CMK (cell line): ENCODE results near the genes SNX6, CFL2, FAM177A1 and RALGAPA1.

- RRBS: no CpG with 5 or more reads among the region's 15 CpGs
Observed at GRCh38 chr14:34554733-34555327, 15.3 kb upstream of the EAPP start.

GRCh38 chr14:34592801-34593201 is 37.1 kb downstream of the SNX6 start:
- RRBS: no CpG with 5 or more reads among the region's 6 CpGs

DNA sequence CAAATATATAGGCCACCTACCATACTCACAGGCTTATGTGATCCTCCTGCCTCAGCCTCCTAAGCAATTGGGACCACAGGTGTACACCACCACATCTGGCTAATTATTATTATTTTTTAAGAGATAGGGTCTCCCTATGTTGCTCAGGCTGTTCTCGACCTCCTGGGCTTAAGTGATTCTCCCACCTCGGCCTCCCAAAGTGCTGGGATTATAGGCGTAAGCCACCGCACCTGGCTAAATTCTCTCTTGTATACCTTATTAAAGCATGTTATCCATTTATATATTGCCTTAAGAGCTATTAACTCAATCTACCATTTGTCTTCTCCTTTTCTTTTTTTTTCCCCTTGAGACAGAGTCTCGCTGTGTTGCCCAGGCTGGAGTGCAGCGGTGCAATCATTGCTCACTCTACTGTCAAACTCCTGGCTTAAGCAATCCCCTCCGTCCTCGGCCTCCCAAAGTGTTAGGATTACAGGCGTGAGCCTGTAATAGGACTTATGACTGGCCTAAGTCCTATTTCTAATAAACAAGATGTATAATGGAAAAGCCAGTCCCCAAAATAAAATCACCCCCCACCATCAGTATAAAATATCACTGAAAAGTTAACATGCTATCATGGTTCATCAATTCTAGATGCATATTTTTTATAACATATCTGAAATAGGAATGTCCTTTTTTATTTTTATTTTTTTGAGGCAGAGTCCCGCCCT is 14.5 kb downstream of the SNX6 start:
- RRBS: no CpG with 5 or more reads among the region's 10 CpGs

DNA sequence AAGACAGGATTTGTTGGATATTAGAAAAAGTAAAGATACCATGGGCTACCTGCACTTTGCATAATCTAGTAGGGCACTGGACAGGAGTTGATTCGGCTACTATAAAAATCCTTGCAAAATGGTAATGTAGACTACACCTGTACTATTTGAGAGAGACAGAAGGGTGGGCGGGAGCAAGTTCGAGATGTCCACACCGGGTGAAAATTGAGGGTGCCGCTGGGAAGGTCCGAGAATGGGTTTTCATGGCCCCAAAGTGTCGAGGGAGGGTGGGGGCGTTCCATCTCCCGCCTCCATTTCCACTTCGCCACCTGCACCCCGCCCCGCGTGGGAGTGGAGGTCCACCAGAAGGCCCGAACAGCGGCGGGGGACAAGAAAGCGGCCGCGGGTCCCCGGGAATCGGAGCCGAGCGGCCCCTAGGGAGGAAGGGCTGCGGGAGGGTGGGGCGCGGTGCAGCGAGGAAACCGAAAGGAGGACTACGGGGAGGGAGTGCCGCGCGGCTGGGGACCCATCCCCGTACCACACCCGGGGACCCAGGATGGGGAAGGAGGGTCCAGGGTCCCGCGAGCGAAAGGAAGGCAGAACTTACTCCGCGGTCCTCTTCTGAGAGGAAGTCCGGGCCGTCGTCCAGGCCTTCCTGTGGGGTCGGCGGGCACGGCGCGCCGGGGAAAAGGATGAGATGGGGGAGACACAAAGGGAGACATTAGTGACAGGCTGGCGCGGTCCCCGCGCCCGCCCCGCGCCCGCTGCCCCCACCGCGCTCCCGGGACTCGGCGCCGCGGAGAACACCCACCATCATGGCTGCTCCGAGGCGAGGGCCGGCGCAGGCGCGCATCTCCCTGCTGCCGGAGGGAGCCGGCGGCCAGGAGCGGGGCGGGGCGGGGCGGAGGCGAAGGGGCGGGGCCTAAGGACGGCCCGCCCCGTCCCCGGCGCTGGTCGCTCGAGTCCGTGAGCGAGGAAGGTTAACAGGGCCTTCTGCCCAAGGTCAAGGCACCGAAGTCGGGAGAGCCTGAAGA is at the start of gene SNX6:
Gene SNX6, minus strand, starts transcription at position 828 of the 1,013 bp plus-strand sequence.
- RRBS: 5% methylated on average over 44 of the region's 89 CpGs

GRCh38 chr14:34680805-34681404 is 33.5 kb downstream of the CFL2 start:
- RRBS: no CpG with 5 or more reads among the region's 7 CpGs

GRCh38 chr14:34682629-34683193 is 31.7 kb downstream of the CFL2 start:
- RRBS: no CpG with 5 or more reads among the region's 5 CpGs

DNA sequence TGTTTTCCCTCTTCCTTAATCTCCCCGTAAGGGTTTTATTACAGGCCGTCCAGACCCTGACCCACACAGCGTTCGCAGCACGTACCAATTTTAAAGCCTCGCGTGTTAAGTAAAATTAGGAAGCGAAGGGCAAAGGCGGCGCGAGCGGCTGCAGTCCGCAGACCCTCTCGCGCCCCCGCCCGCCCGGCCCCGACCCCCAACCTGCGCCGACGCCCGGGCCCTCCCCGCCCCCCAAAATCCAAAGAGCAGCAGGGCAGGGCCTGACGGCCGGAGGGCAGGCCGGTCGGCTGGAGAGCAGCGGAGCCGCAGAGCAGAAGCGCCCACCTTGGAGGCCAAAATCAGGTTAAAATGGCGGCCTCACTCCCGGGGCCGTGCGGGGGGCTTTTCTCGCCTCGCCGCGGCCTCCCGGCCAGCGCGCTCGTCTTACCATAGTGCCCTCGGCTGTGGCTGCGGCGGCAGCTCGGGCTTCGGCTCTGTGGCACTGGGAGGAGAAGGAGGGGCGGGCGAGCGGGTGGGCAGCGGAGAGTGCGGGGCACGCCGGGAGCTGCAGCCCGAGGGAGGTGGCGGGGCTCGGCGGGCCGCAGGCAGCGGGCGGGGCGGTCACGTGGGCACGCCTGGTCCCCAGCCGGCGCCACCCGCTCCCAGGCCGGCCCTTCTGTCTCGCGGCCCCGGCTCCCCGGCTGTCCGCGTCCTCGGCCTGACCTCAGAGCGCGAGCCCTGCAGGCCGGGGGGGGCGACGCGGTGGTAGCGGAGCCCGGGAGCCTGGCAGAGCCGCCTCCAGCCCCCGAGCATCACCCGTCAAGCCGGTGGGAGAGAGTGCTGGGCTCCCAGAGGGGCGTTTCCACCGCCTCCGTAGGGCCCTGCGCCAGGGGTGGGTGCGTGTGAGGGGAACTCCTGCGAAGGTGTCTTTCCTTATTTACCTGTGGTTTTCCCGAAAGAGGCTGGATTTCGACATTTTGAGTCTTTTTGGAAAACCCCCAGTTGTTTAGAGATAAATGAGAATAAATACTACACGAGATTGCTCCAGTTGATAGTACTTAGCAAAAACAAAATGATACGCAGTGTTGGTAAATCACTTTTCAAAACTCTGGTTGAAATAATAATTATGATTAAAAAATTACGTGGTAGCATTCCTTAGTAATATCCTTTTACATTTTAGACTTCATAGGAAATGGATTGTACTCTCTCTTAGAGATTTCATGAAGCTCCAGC is at the start of gene CFL2:
Gene CFL2, minus strand, starts transcription at position 483 of the 1,212 bp plus-strand sequence.
- RRBS: 1% methylated on average over 36 of the region's 99 CpGs

GRCh38 chr14:34781170-34782037 is 67.0 kb upstream of the CFL2 start:
- RRBS: no CpG with 5 or more reads among the region's 7 CpGs

DNA sequence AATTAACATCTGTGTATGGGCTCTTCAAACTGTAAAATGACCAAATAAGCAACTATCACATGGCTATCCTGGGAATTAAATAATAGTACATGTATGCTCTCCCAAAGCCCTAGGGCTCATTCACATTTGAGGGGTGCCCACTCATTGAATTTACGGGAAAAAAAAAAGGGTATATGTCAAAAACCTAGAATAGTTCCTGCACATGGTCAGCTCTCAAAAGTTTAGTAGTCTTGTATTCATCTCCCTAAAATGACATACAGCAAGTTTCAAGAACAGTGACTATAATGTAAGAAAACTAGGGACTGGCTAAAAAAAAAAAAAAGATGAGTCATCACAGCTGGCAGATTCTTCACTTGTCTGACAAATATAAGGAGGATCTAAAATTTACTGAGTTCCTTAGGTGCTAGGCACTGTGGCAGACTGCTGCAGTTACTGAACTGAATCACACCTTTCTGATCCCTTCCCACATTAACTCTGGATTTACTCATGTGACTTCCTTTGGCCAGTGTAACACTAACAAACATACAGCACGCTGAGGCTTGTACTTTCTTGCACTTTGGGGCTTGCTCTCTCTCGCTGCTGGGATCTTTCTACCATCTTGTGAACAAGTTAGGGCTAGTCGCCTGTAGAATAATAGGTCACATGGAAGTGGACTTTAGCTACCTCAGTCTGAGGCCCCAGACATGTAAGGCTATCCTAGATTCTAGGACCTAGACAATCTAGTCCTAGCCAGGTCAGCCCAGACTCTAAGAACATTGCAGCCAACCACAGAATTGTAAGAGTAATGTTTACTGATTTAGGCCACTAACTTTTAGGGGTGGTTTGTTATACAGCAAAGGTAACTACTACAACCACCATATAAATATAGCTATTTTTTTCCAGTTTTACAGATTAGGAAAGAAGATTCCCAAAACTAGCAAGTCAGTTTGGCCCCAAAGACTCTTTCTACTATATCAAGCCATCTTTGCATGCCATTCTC is 32.1 kb downstream of the BAZ1A start:
- RRBS: no CpG with 5 or more reads among the region's 4 CpGs

GRCh38 chr14:35045983-35046827 is at the start of gene FAM177A1:
Gene FAM177A1 (plus strand): TSS chr14:35046272.
- RRBS: 1% methylated on average over 18 of the region's 80 CpGs

- RRBS: no CpG with 5 or more reads among the region's 21 CpGs
Observed at GRCh38 chr14:35121024-35121461, 747 bp downstream of the PPP2R3C start.

- RRBS: no CpG with 5 or more reads among the region's 6 CpGs
Observed at GRCh38 chr14:35331637-35332047, 39.5 kb downstream of the PSMA6 start.

DNA sequence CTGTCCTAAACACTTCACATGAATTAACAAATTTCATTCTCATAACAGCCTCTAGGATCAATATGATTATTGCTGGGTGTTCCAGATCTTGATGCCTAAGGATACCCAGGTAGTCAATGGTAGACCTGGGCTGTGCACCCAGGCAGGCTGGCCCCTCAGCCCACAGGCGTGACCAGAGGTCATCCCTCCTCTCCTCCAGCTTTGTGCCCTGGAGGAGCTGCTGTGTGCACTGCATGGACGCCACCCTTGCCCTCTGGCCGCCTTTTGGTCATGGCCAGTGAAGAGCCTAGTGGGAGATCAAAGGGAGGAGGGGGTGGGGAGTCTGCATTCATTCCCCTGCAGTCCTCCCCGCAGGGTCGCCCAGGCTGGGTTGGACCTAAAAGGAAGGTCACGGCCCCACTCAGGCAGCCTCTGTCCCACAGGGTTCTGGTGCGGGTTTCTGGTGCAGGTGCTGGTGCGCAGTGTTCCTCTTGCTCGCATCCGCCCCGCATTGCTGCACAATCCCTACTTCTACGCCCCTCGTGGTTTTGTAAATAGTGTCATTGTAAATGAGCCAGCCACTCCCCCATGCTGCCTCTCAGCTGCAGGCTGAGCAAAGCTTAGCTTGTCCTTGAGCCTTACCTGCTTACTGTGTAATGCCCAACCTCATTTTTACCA is 55.2 kb downstream of the PSMA6 start:
- RRBS: no CpG with 5 or more reads among the region's 13 CpGs

- RRBS: no CpG with 5 or more reads among the region's 73 CpGs
Observed at GRCh38 chr14:35808504-35809572, at the start of gene RALGAPA1. Gene RALGAPA1 (minus strand): TSS chr14:35809295.

GRCh38 chr14:36124837-36125083 is 195.7 kb downstream of the MBIP start:
- RRBS: no CpG with 5 or more reads among the region's 2 CpGs

DNA sequence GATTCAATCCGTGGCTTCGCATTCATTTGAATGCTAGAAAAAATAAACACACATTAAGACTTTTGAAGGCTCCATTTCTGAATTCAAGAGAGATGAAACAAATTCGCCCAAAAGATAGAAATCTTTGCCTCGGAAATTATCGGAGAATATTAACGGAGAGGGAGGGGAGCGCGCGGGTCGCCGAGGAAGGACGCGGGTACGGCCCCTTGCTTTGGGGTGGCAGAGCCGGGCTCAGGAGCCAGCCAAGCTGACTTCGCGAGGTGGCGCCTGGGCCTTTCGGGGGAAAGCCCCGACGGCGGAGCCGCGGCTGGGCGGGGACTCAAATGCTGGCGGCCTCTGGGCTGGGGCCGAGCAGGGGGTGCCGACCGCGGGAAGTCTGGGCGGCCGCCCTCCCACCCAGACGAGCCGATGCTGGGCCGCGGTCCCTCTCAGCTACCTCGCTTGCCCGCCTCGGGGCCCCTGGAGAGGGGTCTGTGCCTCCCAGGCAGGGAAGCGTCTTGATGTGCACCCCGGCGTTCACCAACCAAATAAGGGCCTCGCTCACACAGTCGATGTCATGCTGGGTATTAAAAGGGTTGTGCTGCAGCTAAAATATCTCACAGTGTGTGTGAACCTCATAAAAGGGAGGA is 14.7 kb downstream of the NKX2-1 start:
- RRBS: 67% methylated on average over 3 of the region's 44 CpGs

- RRBS: no CpG with 5 or more reads among the region's 12 CpGs
Observed at GRCh38 chr14:36516659-36517040, 3.4 kb downstream of the NKX2-1 start.

GRCh38 chr14:36646737-36647456 is 14.8 kb upstream of the PAX9 start:
- RRBS: 8% methylated on average over 41 of the region's 59 CpGs

DNA sequence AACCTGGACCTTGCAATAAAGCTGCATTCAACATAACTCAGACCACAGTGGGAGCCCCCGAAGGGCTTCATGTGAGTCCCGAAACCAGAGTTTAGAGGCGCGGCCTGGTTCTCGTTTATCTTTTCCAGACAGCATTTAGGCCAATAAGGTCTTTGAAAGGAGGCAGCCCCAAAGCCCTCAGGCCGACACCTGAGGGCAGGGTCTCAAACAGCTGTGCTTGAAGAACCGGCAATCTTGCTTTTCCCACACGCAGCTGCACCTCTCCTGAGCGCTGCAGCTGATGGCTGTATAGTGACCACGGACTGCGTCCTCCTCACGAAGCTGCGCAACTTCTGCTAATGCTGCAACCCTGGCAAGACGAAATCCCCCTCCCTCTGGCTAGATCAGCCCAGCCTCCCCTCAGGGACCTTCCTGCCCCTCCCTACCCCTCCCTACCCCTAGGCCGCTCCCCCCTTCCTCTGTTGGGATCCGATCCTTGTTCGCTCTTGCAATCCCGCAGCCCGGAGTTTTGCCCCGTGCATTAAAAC is 5.0 kb upstream of the PAX9 start:
- RRBS: no CpG with 5 or more reads among the region's 20 CpGs

DNA sequence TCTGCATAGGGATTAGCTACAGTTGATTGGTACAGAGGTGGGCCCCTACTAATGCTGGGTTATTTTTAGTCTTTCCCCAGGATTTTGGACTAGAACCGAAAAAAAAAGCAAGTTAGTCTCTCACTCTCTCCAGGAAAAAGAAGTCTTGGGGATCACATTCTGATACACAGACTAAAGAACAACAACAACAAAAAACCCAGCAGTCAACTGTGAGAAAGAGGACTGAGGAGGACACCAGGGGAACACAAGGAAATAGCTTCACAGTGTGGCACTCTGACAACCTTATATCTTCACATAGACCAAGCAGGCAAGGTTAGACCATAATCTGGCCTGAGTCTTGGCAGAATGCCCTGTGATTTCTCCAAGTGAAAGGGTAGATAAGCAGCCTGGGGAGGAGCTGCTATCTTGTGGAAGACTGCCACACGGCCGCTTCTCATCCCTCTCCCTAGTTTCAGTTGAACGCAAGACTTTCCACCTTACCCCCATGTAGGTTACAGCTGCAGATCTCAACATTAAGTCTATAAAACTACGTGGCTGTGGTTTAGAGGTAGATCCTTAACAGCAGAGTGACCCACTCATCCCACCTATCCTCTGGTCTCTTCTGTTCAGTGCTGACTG is 3.7 kb downstream of the SLC25A21 start:
- RRBS: no CpG with 5 or more reads among the region's 5 CpGs